RPMI7951 (cell line): ENCODE results near the genes MAGI2 and GNAI1.

GRCh38 chr7:76511300-76511509 lies 853 bp downstream of the UPK3B start:
- RAMPAGE, long total RNA: no peak

GRCh38 chr7:77197885-77198483 lies 1.6 kb downstream of the FGL2 start:
- RAMPAGE, long total RNA: no peak

DNA sequence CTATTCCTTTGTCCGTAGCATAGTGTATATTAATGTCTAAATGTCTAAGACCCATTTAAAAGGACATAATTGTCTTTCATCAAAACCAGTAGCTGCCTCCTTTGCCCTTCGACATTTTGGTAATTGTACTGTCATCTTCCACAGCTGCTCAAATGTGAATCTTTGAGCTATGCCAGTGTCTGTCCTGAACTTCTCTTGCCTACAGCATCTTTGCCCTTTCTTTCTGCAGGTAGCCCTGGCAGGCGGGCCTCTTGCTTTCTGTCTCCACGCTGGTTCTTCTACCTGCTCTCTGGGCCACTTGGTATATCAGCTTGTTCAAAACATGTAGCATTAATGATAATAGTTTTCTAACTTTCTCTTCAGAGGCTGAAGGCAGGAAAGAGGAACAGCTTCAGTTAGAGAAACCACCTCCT lies 806 bp upstream of the FGL2 start:
- RAMPAGE, long total RNA: no peak

GRCh38 chr7:77202432-77203008 lies 2.9 kb upstream of the FGL2 start:
- RAMPAGE, long total RNA: no peak

DNA sequence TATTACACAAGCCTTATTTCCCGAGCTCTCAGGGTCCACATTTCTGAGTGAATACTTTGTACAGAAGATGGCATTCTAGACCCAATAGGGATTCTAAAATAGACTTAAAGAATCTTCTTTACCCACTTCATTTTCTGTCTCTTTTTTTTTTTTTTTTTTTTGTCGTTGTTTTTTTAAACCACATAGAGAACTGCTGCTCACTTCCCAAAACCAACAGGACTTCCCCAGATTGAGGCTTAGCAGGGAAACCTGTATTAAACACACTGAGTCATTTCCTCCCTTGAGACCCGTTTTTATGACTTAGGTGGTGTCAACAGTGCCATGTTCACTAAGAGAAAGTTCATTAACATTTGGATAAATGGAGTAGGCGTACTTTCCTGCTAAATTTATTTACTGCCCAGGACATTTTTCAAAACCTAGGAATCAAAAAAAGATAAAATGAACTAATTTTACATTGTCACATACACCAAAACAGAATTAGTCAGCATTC lies 85.7 kb downstream of the GSAP start:
- RAMPAGE, long total RNA: no peak

DNA sequence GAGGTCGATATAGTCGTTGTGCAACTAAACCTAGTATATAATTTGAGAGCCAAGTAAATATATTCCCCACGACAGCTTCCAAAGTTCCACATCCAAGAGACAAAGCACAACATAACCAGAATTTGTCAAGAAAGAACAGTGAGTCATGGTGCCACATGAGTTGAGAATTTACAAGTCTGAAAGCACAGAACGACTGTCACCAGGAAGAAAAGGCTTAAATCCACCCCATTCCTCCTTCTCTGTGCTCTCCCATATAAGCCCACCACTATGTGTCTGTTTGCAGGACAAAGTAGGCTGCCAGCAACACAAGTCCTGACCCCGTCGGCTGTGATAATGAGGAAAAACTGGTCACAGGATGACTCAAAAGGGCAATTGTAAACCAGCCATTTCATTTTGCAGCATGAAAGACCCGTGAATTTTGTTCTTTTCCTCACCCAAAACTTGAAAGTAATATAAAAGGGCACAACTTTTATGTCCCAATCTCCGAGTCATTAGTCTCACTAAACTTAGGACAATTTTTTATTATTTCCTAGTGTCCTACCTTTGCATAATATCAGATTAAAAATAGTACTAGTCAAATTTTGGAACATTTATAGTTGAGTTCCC lies 32.7 kb downstream of the GSAP start:
- RAMPAGE, long total RNA: no peak

DNA sequence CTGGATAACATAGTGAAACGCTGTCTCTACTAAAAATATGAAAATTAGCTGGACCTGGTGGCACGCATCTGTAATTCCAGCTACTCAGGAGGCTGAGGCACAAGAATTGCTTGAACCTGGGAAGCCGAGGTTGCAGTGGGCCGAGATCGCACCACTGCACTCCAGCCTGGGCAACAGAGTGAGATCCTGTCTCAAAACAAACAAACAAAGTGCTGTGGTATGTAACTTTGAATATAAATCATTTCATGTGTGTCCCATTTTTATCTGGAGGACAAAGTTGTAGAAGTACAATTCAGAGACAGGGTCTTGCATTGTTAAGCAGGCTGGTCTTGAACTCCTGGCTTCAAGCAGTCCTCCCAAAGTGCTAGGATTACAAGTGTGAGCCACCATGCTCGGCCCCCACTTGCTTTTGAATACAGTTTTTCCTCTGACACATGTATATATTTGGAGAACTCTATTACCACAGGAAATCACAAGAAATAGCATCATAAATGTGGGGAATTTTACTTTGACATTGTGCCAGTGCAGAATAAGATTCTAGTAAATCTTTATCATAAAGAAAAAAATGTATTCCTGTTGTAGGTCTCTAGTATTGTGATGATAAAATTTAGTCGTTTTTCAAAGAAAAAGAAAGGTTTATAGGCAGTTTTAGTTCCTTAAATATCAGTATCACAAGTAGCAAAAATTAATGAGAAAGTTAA lies 32.6 kb downstream of the PTPN12 start:
- RAMPAGE, long total RNA: no peak

DNA sequence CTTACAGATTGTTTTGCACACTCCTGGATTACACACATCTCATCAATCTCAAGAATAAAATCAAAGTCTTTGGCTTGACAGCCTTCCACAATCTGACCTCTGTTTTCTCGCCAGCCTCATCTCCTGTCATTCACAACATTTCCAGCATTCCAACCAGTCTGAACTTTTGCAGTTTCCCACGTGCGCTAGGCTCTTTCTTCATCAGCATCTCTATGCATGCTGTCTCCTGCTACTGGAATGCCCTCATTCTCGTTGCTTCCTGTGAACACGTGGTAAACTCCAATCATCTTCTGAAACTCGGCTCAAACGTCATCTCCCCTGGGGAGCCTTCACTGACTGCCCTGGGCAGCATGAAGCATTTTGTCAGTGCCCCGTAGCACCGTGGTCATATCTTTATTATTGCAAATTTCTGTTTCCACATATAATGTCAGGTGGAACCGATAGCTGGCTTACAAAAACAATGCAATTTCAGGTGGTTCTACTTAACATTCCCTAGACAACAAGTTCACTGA lies 12.2 kb upstream of the RSBN1L start:
- RAMPAGE, long total RNA: no peak

GRCh38 chr7:77727959-77728315 lies 31.7 kb downstream of the RSBN1L start:
- RAMPAGE, long total RNA: no peak

GRCh38 chr7:77797920-77798282 lies 333 bp downstream of the TMEM60 start:
- RAMPAGE, long total RNA: no peak

- RAMPAGE, long total RNA: no peak
These were observed 1.8 kb upstream of the TMEM60 start for GRCh38 chr7:77799938-77800502.

DNA sequence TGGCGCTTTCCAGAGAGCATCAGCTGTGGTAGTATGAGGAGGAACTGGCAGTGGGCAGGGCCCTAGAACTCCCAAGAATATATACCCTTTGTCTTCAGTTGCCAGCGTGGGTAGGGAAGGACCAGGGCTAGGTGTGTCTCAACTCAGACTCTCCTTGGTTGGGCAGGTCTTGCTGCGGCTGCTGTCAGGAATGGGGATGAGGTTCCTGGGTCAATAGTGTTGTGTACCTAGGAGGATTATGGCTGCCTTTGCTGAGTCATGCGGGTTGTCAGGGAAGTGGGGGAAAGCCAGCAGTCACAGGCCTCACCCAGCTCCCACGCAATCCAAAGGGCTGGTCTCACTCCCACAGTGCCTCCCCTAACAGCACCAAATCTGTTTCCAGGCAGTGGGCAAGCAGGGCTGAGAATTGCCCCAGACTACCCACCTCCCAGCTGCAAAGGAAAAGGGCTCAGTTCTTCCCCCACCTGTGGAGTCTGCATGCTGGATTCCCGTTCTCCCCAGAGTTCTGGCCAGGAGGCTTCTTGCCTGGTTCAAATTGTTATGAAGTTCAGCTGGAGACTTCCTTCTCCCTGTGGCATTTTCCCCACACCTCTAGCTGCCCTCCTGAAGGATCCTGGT lies 191.9 kb upstream of the TMEM60 start:
- RAMPAGE, long total RNA: no peak

DNA sequence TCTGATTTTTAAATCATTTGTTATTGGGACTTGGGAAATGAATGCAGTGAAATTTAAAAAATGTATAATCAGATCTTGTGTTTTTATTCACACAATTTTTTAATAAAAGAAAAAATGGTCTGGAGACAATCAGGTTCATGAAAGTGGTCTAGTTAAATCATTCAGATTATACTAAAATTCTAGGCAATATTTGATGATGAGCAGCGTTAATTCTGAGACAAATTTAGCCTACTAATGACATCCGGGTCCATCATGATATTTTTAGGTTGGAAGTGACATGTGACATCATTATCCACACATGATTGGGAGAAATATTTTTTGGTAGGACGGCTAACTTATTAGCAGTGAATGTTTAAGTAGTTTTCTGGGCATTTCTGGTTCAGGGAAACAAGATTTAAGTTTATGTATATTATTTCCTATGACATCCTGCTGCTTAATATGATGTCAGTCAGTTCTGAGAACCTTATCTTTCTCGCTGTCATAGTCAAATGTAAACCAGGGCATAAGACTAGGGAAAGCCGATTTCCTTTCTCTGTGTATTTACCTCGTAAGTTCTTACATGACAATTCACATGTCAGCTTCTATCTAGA lies 602.3 kb upstream of the TMEM60 start:
- RAMPAGE, long total RNA: no peak

- RAMPAGE, long total RNA: no peak
These were observed at the start of gene MAGI2 for GRCh38 chr7:79453362-79454404. TSS of gene MAGI2 (minus strand) at chr7:79453667.

- RAMPAGE, long total RNA: no peak
These were observed at the start of gene GNAI1 for GRCh38 chr7:80134206-80135308. TSS of gene GNAI1 (plus strand) at chr7:80134831.

- RAMPAGE, long total RNA: no peak
These were observed 1.9 kb downstream of the GNAI1 start for GRCh38 chr7:80136454-80136994.

DNA sequence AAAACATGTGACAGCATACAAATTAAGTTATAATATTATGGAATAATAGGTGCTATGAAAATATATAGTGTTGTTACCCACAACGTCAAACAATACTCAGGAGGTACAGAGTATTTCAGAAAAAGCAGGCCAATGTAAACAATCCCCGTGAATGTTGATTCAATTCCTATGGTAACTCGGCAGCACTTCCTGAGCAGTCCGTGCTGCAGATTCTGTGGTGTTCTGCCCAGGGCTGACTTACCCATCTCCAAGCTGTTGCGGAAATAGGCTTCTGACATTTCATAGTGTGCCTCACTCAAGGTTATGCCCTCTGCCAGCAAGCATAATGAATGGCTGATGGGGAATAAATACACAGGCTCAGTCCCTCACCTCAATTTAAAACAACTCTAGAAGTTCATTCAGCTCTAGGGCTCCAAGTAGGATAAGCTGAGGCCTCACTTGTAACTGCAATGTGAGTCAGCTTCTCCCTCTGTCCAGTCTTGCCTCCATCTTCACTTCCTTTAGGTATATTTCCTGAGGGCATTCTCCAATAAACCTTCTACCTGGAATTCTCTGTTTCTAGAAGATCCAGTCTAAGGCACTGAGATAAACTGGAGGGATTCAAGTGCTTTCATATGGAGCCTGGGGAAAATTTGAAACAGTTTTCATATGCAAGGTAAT lies 177.6 kb downstream of the GNAI1 start:
- RAMPAGE, long total RNA: no peak

GRCh38 chr7:80611568-80612091 lies 26.8 kb upstream of the CD36 start:
- RAMPAGE, long total RNA: no peak

DNA sequence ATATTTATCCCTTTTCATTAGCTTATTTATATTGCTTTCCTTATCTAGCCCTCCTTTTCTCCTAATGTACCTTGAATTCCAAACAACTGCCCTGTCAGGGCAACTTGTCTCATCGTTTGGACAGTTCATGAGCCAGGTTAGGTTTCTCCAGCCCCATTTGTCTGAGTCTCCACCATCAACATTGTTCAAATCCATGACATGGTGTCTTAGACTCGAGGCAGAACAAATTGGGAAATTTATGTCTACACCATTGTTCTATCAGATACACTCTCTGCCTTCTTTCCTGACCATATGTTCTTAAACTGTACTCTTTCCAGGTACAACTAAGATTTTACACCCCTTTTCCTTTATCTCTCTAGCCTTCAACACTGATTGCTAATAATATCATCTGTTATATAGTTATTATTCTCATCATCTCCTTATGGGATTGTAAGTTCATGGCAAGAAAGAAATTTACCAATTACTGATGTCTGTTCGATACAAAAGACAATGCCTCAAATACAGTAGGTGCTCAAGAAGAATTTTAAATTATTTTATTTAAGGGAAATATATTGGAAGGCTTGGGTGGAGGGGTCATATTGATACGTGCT lies 25.6 kb downstream of the SEMA3C start:
- RAMPAGE, long total RNA: no peak

DNA sequence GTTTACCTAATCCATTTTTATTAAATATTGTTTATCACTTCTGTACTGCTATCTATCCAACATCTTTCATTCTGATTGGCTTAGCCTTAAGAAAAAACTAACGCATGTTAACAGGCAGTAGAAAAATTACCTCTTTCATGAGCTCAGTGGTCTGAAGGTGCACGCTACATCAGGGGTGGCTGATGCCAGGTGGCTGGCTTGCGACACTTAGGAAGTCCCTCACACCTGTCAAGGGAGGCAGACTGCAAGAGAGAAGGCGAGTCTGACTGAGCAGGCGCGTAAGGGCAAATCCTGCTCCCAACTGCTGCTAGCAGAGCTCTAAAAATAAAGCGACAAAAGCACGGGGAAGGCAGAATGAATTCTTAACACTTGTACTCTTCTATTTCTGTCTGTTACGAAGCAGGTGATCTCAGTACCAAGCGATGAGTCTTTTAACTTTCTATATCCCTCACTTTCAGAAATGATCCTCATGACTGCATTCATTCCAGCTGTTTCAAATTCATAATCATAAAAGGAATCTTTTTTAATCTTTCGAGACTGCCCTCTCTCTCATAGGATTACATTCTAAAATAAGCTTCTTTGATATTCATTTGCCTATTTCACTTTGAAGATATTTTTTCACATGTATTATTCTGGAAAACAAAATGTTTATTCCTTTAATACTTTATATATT lies 33.1 kb downstream of the CACNA2D1 start:
- RAMPAGE, long total RNA: no peak